ENCODE measurements around a stretch of chr2.

DNA sequence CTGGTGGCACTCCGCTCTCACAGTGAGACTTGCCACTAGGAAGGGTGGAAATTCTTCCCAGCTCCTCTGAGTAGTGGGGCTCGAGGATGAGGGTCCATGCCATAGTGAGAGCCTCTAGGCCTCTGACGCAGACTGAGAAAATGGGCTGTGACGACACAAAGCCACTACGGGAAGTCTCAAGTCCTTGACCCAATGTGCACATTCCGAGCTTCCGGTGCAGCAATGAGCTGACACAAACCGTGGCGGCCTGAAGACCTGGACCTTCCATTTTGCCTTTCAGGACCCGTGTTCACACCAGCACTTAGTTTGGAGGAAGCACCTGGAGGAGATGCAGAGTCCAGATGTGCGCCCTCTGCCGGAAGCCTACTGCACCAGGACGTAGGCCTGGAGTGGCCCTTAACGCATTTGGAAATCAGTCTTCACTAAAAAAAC is 34.1 kb downstream of the BMP10 start:
- RAMPAGE, long total RNA = no peak
- RRBS = no CpG with 5 or more reads among the region's 14 CpGs

GRCh38 chr2:69192113-69192412 is 179.1 kb downstream of the ANTXR1 start:
- RAMPAGE, long total RNA = no peak
- RRBS = no CpG with 5 or more reads among the region's 5 CpGs

GRCh38 chr2:69199757-69200703 is 187.0 kb downstream of the GFPT1 start:
- RAMPAGE, long total RNA = no peak
- RRBS = no CpG with 5 or more reads among the region's 7 CpGs

GRCh38 chr2:69325306-69326110 is 61.5 kb downstream of the GFPT1 start:
- RAMPAGE, long total RNA = no peak
- RRBS = no CpG with 5 or more reads among the region's 1 CpG

GRCh38 chr2:69465386-69465955 is 28.2 kb upstream of the NFU1 start:
- RAMPAGE, long total RNA = no peak
- RRBS = no CpG with 5 or more reads among the region's 9 CpGs

DNA sequence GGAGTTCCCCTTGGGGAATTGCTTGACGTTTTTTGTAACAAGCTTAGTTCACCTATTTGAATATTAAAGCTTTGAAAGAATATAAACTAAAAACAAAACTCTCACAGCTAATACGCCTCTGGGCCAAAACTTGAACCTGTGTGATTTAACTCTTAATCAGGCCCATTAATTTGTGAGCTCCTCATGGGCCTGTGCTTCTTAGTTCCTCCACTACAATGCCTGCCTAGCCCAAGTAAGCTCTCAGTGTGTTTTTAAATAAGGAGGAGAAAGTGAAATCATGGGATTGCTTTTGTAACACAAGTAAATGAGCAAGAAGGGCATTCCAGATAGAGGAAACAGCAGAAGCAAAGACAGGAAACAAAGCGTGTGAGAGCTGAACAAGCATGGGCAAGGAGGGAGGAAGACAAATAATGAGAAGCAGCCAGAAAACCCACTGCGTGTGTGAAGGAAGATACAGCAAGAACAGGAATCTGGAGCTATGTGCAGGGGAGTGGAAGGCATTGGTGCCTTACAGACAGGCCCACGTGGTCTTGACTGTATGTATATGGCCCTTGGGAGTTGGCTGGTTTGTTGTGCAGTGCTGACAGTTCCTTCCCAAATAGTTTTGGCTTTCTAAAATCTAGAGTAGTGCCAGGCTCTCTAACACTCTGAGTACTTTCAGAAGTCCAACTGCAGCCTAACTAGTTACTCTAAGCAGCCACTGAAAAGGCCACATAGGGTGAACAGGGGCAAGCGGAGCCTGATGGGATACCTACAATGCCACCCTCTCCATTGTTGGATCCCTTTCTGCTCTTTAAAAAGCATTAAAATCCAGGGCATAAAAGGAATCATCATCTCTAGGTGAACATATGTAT is 88.6 kb downstream of the AAK1 start:
- RAMPAGE, long total RNA = no peak
- RRBS = no CpG with 5 or more reads among the region's 6 CpGs

- RAMPAGE, long total RNA = no peak
- RRBS = no CpG with 5 or more reads among the region's 7 CpGs
These were observed 70.9 kb downstream of the AAK1 start for GRCh38 chr2:69572551-69573028.

DNA sequence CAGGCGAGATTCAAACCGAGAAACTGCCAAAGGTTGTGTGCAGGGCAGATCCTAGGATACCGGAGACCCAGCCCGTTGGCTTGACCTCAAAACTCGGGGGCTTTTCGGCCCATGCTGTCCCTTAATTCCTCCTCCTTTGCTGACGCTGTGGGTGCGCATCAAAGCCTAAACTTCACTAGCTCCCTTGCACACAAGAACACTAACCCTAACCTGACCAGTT is 938 bp upstream of the AAK1 start:
- RAMPAGE, long total RNA = no peak
- RRBS = no CpG with 5 or more reads among the region's 8 CpGs

- RAMPAGE, long total RNA = no peak
- RRBS = no CpG with 5 or more reads among the region's 5 CpGs
These were observed 7.8 kb upstream of the ANXA4 start for GRCh38 chr2:69734069-69734677.

GRCh38 chr2:69779695-69780100 is 37.8 kb downstream of the ANXA4 start:
- RAMPAGE, long total RNA = no peak
- RRBS = no CpG with 5 or more reads among the region's 4 CpGs

DNA sequence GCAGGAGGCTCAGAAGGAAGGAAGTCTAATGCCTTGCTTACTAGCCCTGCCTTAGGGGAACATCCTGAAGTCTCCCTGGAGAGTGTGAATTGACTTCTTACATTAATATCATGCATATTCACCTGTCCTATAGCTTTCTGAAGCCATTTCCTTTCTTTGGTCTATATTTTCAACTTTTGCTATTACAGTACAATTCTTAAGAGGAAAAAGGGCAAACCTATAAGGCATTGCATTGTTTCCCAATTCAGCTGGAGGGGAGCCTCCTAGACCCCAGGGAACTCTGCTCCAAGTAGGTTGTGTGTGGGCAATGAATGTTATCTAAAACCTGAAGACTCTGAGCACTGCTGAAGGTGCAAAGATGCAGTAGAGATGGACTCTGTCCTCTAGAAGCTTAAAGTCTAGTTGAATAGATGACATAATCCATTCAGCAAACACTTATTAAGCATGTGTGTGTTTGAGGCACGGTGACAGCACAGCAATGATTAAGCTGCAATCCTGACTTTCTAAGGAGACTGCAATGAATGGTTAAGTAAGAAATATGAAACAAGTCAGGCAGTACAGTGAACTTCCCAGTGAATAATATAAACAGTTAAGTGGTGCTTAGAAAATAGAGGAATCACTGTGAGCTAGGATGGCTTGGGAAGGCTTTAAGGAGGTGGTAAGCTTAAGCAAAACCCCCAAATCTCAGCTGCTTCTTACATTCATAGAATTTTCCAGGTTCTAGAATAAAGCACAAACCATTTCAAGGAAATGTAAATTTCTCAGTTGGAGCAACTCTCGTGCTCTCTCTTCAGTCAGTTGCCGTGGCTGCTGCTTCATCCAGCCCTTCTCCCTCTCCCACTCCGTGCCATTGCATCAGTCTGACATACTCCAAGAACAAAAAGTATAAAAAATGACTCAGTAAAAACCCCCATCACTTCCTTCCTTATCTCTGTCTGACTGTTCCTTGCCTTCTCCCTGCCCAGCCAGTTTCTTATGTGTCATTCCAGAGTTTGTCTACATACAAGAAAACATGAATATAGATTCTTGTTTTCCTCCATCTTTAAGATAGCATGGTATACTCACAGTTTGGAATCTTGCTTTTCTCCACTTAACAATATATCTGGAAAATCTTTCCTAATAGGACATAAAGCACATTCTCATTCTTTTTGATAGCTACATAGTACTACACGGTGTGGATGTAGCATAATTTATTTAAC is 19.1 kb downstream of the MXD1 start:
- RAMPAGE, long total RNA = no peak
- RRBS = no CpG with 5 or more reads among the region's 5 CpGs

GRCh38 chr2:69977214-69977710 is 15.8 kb upstream of the ASPRV1 start:
- RAMPAGE, long total RNA = no peak
- RRBS = no CpG with 5 or more reads among the region's 9 CpGs

- RAMPAGE, long total RNA = no peak
- RRBS = no CpG with 5 or more reads among the region's 2 CpGs
These were observed 57.5 kb upstream of the ASPRV1 start for GRCh38 chr2:70018797-70019463.

- RAMPAGE, long total RNA = no peak
- RRBS = no CpG with 5 or more reads among the region's 8 CpGs
These were observed 18.3 kb upstream of the PCBP1 start for GRCh38 chr2:70068743-70069544.

GRCh38 chr2:70083193-70084220 is 3.8 kb upstream of the PCBP1 start:
- RAMPAGE, long total RNA = no peak
- RRBS = no CpG with 5 or more reads among the region's 9 CpGs

DNA sequence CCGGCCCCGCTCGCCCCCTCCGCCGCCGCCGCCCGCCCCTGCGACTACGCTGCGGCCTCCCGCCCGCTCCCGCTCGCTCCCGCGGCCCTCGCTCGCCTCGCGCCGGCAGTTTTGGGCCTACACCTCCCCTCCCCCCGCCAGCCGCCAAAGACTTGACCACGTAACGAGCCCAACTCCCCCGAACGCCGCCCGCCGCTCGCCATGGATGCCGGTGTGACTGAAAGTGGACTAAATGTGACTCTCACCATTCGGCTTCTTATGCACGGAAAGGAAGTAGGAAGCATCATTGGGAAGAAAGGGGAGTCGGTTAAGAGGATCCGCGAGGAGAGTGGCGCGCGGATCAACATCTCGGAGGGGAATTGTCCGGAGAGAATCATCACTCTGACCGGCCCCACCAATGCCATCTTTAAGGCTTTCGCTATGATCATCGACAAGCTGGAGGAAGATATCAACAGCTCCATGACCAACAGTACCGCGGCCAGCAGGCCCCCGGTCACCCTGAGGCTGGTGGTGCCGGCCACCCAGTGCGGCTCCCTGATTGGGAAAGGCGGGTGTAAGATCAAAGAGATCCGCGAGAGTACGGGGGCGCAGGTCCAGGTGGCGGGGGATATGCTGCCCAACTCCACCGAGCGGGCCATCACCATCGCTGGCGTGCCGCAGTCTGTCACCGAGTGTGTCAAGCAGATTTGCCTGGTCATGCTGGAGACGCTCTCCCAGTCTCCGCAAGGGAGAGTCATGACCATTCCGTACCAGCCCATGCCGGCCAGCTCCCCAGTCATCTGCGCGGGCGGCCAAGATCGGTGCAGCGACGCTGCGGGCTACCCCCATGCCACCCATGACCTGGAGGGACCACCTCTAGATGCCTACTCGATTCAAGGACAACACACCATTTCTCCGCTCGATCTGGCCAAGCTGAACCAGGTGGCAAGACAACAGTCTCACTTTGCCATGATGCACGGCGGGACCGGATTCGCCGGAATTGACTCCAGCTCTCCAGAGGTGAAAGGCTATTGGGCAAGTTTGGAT is 579 bp downstream of the PCBP1 start:
- RAMPAGE, long total RNA = no peak
- RRBS = 3% methylated on average over 30 of the region's 82 CpGs

- RAMPAGE, long total RNA = no peak
- RRBS = no CpG with 5 or more reads among the region's 7 CpGs
These were observed 2.9 kb downstream of the PCBP1 start for GRCh38 chr2:70089969-70090739.

DNA sequence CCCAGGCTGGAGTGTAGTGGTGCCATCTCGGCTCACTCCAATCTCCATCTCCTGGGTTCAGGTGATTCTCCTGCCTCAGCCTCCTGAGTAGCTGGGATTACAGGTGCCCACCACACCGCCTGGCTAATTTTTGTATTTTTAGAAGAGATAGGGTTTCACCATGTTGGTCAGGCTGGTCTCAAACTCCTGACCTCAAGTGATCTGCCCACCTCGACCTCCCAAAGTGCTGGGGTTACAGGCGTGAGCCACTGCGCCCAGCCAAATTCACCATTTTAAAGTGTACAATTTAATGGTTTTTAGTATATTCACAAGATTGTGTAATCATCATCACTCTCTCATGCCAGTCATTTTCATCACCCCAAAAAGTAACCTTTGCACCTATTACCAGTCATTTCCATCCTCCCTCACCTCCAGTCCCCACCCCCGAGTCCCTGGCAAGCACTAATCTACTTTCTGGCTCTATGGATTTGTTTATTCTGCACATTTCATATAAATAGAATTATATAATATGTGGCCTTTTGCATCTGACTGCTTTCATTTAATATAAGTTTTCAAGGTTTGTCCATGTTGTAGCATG is 10.7 kb downstream of the PCBP1 start:
- RAMPAGE, long total RNA = no peak
- RRBS = no CpG with 5 or more reads among the region's 6 CpGs

- RAMPAGE, long total RNA = no peak
- RRBS = no CpG with 5 or more reads among the region's 10 CpGs
These were observed 49.4 kb downstream of the C2orf42 start for GRCh38 chr2:70141330-70141885.

GRCh38 chr2:70188414-70188991 is 2.3 kb downstream of the C2orf42 start:
- RAMPAGE, long total RNA = no peak
- RRBS = no CpG with 5 or more reads among the region's 6 CpGs

All from hepatocyte (in vitro differentiated cells and primary cell).